Measurements from ENCODE around the genes ZC3H4, EHD2, TPRX1 and SULT2A1.

DNA sequence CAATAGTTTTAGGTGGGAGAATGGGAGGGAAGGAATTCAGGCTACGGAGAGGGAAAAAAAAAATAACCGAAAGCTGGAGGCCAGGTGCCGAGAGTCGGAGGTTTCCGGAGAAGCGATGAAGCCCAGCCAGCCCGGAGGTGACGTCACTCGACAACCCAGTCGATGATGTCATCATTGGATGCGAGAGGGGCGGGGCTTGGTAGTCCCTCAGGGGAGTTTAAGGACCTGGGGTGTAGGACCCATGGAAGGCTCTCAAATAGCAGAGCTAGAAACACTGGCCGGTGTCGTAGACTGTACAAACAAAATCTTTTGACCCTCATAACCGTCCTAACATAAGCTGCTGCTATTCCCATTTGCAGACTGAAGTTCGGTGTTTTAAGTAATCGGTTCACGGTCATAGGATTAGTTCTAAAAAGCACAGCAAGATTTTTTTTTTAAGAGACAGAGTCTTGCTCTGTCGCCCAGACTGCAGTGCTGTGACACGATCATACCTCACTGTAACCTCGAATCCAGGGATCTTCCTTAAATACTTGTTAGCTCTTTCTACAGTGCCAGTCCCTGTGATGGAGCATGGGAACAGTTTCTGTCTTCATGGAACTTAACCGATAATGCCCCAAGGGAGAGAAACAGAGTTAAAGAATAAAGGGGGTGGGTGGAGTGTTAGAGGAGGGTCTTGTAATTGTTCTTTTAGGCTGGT is at the start of gene ZC3H4:
TSS of gene ZC3H4 (minus strand) at position 124 of the 697 bp plus-strand sequence.
- RRBS, 2 experiments: no CpG with 5 or more reads among the region's 22 CpGs

- RRBS, 2 experiments: no CpG with 5 or more reads among the region's 5 CpGs
Measured at GRCh38 chr19:47122266-47122894, 8.3 kb upstream of the SAE1 start.

- RRBS, 2 experiments: no CpG with 5 or more reads among the region's 4 CpGs
Measured at GRCh38 chr19:47145768-47146357, 15.2 kb downstream of the SAE1 start.

DNA sequence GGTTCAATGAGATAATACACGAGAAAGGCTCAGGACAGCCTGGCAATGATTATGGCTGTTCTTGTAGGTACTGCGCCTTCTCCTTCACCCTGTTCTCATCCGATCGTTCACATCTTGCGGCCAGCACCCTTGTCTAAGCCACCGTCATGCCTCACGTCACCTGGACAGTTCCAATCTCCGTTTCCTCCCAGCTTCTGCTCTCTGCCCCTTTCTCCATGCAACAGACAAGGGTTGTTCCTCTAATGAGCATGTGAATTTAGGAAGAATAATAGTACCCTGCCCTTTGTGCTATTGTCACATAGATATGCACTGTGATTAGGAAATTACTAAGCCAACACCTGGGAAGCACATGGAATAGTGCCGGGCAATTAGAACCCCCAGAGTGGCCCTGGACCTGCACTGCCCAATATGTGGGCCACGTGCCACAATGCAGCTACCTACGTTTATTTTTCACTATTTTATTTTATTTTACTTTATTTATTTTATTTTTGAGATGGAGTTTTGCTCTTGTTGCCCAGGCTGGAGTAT is 4.3 kb downstream of the C5AR1 start:
- RRBS, 2 experiments: no CpG with 5 or more reads among the region's 11 CpGs

DNA sequence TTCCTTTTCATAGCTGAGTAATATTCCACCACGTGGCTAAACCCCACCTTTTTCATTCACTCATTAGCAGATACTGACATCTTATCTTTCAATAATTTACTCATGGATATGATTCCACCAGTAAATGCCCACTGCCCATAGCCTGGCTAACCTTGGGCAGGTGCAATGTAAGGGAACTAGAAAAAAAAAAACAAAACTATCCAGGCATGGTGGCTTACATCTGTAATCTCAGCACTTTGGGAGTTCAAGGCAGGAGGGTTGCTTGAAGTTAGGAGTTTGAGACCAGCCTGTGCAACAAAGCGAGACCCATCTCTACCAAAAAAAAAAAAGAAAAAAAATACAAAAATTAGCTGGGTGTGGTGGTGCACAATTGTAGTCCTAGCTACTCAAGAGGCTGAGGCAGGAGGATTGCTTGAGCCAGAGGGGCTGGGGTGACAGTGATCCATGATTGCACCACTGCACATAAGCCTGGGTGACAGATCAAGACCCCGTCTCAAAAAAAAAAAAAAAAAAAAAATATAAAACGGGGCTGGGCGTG is 7.1 kb downstream of the C5AR1 start:
- RRBS, 2 experiments: no CpG with 5 or more reads among the region's 5 CpGs

GRCh38 chr19:47383320-47384139 is 34.4 kb downstream of the DHX34 start:
- RRBS, 2 experiments: no CpG with 5 or more reads among the region's 10 CpGs

GRCh38 chr19:47421659-47422548 is 2.6 kb upstream of the MEIS3 start:
- RRBS, 2 experiments: under 1 to 7% methylated on average over 6 of the region's 35 CpGs

- RRBS, 2 experiments: no CpG with 5 or more reads among the region's 23 CpGs
Measured at GRCh38 chr19:47480114-47480495, 3.9 kb downstream of the KPTN start.

DNA sequence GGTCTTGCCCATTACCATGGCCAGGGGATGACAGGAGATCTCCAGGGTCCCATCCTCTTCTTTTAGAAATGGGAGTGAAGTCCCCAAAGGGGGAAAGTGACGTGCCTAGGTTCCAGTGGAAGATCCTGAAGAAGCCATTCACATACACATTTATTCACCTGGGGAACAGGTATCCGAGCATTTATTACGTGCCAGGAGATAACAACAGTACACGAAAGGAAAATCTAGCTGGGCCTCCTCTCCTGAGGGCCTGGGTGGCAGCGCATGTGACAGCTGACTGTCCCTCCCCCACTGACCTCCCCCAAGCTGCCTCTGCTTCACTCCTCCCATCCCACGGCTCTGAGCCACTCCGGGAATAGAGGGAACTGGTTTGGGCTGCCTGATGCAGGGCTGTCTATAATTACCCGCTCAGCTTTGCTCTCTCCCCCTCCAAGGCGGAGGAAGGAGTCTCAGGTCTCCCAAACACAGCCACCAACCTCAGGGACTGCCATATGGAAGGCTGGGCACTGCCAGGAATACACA is 8.0 kb downstream of the NAPA start:
- RRBS, 2 experiments: no CpG with 5 or more reads among the region's 9 CpGs

GRCh38 chr19:47623997-47624609 is 15.2 kb downstream of the BICRA start:
- RRBS, 2 experiments: no CpG with 5 or more reads among the region's 17 CpGs

DNA sequence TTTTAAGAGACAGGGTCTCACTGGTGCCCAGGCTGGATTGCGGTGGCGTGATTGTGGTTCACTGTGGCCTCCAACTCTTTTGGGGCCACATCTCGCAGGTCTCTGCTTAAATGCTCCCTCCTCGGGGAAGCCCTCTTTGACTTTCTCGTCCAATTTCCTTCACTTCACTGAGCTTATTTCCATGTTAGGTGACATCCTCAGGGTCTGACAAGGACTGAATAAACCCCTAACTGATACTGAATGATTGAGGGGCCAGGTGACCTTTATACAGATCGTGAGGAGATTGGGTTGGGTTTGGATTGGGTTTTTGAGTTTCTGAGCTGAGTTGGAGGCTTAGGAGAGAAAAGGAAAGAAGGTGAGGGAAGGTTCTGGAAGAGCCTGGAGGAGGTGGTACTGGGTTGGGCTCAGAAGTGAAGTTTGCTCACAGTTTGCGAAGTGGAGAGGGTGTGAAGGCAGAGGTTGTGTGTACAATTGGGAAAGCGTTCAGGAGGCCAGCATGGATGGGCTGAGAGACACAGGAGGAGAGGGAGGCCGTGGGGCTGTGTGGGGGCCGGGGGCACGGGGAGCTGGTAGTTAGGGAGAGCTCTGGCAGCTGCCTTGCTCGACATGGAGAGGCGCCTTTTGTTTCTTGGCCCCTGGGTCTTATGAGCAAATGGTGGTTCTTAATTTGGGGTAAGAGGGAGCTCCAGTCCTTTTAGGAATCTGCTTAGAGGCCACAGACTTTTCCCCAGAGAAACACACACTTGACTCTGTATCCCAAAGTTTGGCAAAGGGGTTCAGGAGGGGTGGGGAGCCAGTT is 16.6 kb downstream of the BICRA start:
- RRBS, 2 experiments: no CpG with 5 or more reads among the region's 13 CpGs

GRCh38 chr19:47701703-47702378 is 11.4 kb upstream of the EHD2 start:
- RRBS, 2 experiments: 94 to 96% methylated on average over 9 of the region's 77 CpGs

DNA sequence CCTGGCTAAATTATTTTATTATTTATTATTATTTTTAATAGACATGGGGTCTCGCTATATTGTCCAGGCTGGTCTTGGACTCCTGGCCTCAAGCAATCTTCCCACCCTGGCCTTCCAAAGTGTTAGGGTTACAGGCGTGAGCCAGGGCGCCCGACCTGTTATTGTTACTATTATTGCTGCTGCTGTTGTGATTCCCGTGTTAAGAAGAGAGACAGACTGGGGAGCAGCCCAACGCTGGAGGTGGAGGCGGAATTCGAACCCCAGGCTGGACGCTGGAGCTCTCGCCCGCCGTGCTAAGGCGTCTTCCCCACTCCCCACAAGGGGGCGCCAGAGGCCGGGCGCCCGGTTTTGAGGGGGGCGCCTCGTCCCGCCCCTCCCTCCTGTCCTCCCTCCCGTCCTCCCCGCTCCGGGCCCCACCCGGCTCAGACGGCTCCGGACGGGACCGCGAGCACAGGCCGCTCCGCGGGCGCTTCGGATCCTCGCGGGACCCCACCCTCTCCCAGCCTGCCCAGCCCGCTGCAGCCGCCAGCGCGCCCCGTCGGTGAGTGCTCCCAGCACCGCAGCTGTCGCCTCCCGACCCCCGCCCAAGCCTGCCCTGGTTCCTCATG is at the start of gene EHD2:
TSS of gene EHD2 (plus strand) at position 425 of the 608 bp plus-strand sequence.
- RRBS, 2 experiments: 3 to 8% methylated on average over 7 of the region's 46 CpGs

DNA sequence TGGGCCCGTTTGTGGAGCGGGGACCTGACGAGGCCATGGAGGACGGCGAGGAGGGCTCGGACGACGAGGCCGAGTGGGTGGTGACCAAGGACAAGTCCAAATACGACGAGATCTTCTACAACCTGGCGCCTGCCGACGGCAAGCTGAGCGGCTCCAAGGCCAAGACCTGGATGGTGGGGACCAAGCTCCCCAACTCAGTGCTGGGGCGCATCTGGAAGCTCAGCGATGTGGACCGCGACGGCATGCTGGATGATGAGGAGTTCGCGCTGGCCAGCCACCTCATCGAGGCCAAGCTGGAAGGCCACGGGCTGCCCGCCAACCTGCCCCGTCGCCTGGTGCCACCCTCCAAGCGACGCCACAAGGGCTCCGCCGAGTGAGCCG is 4.3 kb upstream of the NOP53 start:
- RRBS, 2 experiments: no CpG with 5 or more reads among the region's 32 CpGs

DNA sequence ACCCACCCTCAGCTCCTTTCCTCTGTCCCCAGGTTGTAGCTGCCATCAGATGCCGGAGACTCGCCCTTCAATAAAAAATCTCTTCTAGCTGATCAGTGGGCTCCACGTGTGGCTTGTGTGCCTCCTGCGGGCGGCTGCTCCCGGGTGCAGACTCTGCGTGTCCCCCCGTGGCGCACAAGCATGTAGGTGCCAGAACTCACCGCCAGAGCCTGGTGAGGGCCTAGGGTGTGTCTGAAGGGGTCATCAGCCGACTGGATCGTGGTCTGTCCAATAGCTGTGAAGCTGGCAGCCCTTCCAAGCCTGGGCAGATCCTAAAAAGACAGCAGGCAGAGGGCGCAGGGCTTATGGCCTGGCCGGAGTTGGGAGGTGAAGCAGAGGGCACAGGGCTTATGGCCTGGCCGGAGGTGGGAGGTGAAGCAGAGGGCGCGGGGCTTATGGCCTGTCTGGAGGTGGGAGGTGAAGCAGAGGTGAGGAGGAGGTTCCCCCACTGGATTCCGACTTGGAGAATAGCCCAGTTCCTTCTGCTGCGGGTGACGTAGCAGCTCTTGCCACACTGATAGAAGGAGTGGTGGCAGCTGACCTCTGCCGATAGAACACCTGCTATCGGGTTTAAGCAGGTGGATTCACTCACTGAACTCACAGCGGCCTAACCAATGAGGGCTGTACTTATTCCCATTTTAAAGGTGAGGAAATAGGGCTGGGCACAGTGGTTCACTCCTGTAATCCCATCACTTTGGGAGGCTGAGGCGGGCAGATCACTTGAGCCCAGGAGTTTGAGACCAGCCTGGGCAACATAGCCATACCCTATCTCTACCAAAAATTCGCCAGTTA is 11.8 kb downstream of the NOP53 start:
- RRBS, 2 experiments: no CpG with 5 or more reads among the region's 25 CpGs

DNA sequence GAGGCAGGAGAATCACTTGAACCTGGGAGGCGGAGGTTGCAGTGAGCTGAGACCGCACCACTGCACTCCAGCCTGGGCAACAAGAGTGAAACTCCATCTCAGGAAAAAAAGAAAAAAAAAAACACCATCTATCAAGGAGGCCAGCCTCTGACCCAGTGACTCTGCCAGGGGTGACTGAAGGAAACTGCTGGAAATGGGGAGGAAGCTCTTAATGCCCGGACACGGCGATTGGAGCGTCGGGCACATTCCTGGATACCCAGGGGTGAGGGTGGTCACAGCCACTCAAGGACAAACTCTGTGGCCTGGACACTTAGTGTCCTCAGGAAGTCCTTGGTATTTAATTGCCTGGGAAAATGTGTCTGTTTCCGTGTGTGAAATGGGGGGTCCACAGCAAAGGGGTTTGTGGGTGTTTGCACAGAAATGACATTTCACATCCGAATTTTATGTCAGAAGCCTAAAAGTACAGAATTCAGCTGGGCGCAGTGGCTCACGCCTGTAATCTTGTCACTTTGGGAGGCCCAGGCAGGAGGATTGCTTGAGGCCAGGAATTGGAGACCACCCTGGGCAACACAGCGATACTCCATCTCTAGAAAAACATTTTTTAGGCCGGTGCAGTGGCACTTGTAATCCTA is 15.0 kb downstream of the NOP53 start:
- RRBS, 2 experiments: no CpG with 5 or more reads among the region's 13 CpGs

DNA sequence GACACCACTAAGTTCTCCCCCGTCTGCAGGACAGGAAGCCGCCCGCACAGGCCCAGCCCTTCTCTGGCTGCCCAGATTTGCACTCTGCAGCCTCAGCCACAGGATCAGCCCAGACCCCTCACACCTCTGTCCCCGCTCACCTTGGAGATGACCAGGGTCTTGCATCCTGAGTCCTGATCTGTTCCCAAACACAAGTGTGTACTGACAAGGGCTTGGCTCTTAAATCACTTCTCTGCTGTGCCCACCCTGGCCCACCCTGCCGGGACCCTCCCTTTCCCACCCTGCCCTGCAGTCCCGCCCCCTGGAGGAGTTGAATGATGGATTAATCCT is at the start of gene TPRX1:
TSS of gene TPRX1 (minus strand) at position 177 of the 330 bp plus-strand sequence.
- RRBS, 2 experiments: no CpG with 5 or more reads among the region's 6 CpGs

GRCh38 chr19:47886164-47886594 is at the start of gene SULT2A1:
TSS of gene SULT2A1 (minus strand) at chr19:47886315.
- RRBS, 2 experiments: no CpG with 5 or more reads among the region's 11 CpGs

DNA sequence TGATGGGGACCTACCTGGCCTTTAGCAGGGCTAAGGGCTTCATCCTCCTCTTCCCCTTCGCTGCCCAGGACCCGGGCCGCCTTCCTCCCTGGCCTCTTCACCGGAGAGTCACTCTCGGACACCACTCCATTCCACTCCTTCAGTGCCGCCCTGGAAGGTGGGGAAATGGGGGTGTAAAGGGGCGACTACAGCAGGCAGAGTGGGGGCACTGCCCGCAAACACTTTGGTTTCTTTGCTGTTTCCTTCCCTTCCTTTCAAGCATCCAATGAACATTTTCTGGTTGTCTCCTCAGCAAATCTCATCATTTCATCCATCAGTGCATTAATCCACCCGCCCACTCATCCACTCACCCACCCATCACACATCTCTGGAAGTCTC is 8.8 kb downstream of the LIG1 start:
- RRBS, 2 experiments: no CpG with 5 or more reads among the region's 9 CpGs

GRCh38 chr19:48382408-48383578 is 8.6 kb downstream of the KDELR1 start:
- RRBS, 2 experiments: no CpG with 5 or more reads among the region's 22 CpGs

Data from LNCaP clone FGC (cell line).